ENCODE measurements around the genes OR51F2 and OR51G1.

- PRO-cap, 2 experiments: peak in 2 of 2 experiments; most common plus-strand start chr11:2791859 (in 2); most common minus-strand start chr11:2791796 (in 2)
Measured at GRCh38 chr11:2790971-2792289, 94.1 kb downstream of the CDKN1C start.

DNA sequence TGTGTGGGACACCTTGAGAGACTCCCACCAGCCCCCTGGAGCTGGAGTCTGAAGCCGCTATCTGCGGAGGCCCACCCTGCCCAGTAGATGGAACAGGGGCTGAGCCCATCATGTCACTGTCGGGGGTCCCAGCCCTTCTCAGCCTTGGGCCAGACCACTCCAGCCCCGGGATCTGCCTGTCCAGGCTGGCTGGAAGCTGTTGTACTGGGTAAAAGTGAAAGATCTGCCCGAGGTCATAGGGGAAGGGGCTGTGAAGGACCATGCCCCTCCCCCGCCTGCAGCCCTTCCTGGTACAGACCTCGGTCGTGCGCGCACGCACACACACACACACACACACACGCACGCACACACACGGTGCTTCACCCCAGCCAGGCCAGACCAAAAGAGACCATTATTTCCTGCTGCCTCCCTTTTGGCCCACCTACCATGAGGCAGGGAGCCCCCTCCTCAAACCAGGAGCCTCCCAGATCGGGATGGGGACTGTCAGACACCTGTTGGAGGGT is 1.0 kb upstream of the CDKN1C start:
- PRO-cap, 2 experiments: no peak in any of the 2 experiments

GRCh38 chr11:2913071-2914031 is 11.3 kb downstream of the SLC22A18 start:
- PRO-cap, 2 experiments: no peak in any of the 2 experiments

DNA sequence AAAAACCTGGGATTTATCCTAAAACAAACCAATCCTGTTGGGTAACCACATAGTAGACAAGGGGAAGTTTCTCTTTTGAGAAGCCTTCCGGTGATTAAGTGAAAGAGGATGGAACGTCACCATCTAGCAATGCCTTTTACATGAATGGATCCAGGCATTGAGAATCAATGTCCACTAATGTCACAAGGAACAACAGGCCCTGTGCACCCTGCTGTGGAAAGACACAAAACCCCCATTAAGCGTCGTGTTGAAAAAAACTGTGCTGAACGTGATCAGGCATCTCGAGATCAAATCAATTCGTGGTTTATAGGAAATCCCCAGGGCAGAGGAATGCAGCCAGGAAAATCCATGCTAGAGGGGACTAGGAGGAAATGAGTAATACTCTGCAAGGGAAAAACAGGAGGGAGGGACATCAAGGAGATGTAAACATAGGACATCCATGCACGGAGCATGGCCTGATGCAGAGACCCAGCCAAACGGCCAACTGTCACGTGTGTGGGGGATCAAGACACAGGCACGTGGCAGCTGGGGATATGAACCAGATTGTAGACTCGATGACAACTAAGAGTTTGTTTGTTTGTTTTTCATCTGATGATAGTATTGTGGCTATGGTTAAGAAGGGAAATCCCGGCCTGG is 38.6 kb upstream of the CARS1 start:
- PRO-cap, 2 experiments: no peak in any of the 2 experiments

- PRO-cap, 2 experiments: no peak in any of the 2 experiments
Measured at GRCh38 chr11:3124506-3124788, 40.7 kb downstream of the OSBPL5 start.

GRCh38 chr11:3164224-3164585 is 905 bp downstream of the OSBPL5 start:
- PRO-cap, 2 experiments: no peak in any of the 2 experiments

DNA sequence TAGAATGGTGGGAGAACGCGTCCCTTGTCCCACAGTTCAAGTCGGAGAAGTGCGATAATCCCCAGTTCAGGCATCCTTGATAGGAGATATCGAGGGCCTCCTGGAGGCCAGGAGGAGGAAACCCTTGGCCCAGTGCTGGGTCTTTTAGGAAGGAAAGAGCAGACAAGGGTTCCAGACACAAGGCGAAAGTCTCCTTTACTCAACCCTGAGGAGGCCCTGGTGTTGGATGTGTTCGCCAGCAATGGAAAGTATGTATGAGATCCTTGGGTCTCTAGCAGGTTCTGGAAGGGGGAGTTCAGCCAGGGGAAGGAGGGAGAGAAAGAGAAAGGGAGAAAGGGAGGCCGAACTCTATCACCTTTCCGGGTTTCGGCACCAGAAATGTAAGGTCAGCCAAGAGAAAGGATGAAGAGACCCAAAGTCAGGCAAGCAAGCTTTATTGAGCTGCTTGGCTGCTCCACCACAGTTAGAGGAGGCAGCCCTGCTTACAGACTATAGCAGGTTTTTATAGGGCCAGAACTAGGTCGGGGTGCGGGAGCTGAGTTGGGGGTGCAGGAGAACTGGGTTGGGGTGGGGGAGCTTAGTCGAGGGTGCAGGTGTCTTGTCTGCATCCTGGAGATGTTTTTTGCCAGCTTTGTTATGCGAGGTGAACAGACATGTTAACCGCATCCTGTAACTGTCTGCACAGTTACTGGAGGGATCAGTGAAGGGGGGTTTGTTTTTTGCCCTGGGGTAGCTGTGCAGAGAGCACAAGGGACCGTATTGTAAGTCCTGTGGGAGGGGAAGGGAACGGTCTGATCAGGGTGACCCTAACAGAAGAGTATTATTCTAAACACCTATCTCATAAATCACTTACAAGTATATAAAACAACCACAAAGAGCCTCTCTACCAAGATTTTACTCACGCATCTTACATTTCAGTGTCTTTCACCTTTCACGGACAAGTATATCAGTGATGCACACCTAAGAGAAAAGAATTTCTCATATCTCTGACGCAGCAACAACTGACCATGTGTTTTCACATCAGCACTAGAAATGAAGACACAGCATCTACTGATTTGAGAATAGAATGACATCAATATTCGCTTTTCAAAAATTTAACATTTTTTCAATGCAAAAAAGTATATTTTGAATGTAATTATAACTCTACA is 21.1 kb downstream of the ZNF195 start:
- PRO-cap, 2 experiments: no peak in any of the 2 experiments

DNA sequence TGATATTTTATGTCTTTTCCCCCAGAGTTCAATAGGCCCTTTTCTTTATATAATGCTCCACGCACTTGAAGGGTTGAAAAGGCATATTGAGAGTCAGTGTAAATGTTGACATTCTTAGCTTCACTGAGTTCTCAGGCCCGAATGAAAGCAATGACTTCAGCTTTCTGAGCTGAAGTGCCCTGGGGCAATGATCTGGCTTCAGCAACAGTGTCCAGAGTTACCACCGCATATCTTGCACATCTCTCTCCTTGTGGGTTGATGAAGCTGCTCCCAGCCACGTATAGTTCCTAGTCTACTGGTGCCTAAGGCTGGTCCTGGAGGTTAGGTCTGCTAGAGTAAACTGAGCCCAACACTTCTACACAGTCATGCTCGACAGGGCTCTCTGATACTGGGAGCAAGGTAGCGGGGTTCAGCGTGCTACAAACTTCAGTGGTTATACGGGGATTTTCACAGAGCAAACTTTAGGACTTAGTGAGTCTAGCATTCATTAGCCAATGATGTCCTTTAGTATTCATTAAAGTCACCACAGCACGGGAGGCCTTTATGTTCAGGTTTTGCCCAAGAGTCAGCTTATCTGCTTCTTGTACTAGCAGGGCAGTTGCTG is 98.7 kb upstream of the ZNF195 start:
- PRO-cap, 2 experiments: no peak in any of the 2 experiments

- PRO-cap, 2 experiments: peak in 2 of 2 experiments; most common plus-strand start chr11:3512292 (in 1); most common minus-strand start chr11:3512165 (in 1)
Measured at GRCh38 chr11:3511931-3512723, 129.7 kb downstream of the ART5 start.

GRCh38 chr11:3514337-3515219 is 127.2 kb downstream of the ART5 start:
- PRO-cap, 2 experiments: no peak in any of the 2 experiments

DNA sequence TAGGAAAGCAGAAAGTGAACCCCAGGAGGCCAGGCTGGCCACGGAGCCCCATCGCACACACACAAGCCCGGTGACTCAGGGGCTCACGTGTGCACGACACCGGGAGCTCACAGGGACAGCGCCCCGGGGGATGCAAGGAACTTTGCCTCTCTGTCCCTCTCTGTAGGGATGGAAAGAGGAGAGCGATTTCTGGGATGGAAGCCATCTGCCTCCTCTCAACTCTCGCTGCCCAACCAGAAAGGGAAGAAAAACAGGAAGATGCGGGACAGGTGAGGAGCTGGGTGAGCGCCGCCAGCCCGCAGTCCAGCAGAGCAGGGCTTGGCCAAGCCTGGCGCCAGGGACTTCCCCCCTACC is 61.6 kb downstream of the ART5 start:
- PRO-cap, 2 experiments: no peak in any of the 2 experiments

GRCh38 chr11:3834578-3835669 is 5.8 kb downstream of the RHOG start:
- PRO-cap, 2 experiments: no peak in any of the 2 experiments

DNA sequence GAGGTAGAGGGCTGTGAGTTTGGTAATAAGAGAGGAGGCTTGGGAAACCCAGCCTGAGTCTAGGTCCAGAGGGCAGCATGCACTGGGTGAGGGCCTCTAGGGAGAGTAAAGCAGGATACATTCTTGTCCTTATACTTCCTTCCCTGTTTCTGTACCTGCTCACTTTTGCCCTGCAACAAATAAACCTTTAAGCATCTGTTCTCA is 31.6 kb downstream of the STIM1 start:
- PRO-cap, 2 experiments: no peak in any of the 2 experiments

DNA sequence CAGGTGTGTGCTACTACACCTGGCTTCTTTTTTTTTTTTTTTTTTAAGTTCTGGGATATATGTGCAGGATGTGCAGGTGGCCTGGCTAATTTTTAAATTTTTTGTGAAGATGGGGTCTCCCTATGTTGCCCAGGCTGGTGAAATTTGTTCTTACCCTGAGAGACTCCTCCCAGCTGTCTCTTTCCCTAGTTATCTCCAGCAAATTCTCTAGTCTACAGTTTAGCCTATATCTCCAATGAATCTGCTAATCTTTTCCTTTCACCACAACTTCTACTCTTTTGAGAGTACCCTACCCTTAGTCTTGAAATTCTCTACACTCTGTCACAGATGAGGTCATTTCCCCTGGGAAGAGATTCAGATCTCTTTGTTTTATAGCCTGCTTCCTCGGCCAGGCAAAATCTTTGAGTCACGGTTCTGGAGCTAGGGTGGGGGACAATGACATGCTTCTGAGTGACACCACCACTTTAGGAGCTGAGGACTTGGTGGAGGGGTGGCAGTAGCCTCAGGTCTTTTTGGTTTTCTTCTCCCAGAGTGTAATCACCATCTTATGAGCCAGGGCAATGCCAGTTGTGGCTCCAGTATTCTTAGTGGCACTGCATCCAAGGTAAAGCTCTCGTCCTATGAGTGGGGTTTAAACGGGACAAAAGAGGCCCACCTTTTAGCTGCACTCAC is 98.7 kb upstream of the RRM1 start:
- PRO-cap, 2 experiments: no peak in any of the 2 experiments

GRCh38 chr11:4023713-4024080 is 70.9 kb upstream of the RRM1 start:
- PRO-cap, 2 experiments: no peak in any of the 2 experiments

- PRO-cap, 2 experiments: no peak in any of the 2 experiments
Measured at GRCh38 chr11:4059135-4059901, 35.3 kb upstream of the RRM1 start.

GRCh38 chr11:4182027-4182544 is 87.5 kb downstream of the RRM1 start:
- PRO-cap, 2 experiments: no peak in any of the 2 experiments

DNA sequence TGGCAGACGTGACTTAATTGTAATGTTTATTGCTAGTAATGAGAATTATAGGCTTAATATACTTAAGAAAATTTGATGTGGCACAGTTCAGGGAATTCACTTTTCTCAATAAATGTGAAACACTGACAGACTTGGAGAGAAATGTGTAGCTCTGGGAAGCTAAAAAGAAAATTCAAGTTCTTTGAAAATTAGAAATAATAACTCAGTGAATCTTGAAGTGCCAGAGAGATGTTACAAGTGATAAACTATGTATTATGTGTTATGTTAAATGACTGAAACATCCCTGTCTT is at the start of gene OR51F2:
TSS of gene OR51F2 (plus strand) at position 204 of the 290 bp plus-strand sequence.
- PRO-cap, 2 experiments: no peak in any of the 2 experiments

DNA sequence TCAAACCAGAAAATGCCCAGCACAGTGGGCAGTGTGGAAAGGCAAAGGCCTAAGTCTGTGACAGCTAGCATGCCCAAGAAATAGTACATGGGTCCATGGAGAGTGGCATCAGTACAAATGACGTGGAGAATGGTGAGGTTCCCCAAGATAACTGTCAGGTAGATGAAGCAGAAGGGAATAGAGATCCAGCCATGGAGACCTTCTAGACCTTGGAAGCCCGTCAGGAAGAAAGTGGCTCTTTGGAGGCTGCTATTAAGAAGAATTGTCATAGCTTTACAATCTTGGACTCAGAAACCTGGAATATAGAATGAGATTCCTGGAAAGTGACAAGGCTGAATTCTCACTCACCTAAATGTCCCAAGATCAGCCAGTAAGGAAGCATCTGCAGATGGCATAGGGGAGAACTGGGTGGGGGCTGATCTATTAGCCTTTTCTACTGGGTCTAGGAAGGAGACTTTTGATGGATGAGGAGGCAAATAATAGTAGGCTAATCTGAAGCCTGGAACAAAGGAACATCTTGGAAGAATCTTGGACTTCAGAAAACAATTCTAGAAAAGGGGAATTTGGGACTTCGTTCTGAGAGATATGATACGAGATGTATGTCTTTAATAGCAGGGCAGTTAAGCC is at the start of gene OR51G1:
TSS of gene OR51G1 (minus strand) at position 269 of the 627 bp plus-strand sequence.
- PRO-cap, 2 experiments: no peak in any of the 2 experiments

GRCh38 chr11:5066328-5066668 is 6.9 kb upstream of the OR52E2 start:
- PRO-cap, 2 experiments: peak in 2 of 2 experiments; most common plus-strand start chr11:5066571 (in 2)